Neural cell (in vitro differentiated cells): ENCODE measurements around the genes MAN2B2 and MRFAP1L1.

GRCh38 chr4:6562869-6563337, 12.1 kb upstream of the MAN2B2 start:
- RAMPAGE, long total RNA, result no peak

- RAMPAGE, long total RNA, result no peak
These were observed at the start of gene MAN2B2 for GRCh38 chr4:6574328-6575816. Gene MAN2B2 (plus strand): TSS chr4:6575189.

DNA sequence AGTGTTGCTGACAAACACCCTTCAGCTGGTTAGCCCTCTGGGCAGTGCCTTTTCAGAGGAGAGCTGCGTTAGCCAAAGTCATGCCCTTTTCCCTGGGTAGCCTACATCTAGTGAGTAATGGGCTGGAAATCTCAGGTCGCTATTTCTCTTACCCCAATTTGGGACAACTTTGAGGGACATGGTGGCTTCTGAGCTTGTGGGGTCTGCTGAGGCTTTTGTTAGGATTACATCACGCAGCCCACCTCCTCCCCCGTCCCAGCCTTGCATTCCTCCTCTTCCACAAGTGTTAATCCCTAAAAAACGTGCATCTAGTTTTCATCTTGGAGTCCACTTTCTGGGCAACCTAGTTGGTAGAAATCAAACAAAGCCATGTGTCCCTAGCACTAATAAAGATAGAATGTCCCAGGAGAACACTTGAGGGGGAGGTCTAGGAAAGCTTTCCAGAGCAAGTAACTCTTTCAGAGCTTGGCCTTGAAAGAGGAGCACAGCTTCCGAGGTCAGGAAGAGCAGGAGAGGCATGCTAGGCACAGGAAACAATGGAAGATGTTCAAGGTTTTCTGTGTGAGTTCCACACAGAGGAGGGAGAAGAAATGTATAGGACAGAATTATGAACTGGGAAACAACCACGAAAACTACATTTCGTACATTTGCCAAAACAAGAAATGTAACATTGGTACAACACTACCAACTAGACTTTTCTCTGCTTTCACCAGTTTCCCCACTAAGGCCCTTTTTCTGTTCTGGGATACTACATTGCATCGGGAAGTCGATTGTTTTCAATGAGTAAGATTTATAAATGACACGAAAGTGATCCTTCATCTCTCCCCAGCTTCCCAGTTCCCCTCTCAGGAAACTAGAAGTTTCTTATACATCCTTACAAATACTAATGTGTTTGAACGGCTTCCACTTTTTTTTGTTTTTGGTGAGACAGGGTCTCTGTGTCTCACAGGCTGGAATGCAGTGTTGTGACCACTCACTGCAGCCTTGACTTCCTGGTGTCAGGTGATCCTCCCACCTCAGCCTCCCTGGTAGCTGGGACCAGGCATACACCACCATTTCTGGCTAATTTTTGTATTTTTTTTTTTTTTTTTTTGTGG, 3.0 kb downstream of the MRFAP1 start:
- RAMPAGE, long total RNA, result no peak

DNA sequence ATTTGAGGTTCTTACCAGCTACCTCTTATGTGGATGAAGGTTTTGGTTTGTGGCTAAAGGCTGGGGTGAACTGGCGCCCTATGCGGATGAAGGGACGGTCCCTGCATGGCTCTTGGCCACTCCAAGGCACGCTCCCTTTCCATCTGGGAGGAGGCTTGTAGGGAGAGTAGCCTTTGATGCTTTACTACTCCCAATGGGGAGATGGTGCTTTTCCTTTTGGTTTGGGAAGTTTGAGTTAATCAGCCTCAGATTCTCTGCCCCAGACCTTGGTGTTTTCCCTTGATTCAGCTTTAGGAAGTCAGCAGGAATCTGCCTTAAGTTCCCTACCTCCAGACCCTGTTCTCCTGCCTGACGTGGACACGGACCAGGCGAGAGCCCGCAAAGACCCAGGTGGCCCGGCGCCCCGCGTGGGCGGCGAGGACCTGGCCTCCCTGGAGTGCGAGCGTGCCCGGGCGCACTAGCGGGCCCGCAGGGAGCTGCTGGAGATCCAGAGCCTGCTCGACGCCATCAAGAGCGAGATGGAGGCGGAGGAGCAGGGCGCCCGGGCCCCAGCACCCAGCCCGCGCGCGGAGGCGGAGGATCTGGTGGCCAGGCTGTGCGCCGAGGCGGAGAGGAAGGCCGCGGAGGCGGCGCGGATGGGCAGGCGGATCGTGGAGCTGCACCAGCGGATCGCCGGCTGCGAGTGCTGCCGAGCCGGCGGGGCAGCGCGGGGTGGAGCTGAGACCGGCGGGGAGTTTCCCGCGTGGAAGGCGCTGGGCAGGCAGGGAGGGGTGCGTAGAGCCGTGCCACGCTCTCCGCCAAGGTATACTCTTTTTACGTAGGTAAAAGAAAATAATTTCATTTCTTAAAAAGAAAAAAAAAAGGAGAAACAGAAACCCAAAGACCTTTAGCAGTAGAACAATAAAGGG, 15.3 kb upstream of the ENSG00000170846 start:
- RAMPAGE, long total RNA, result no peak

DNA sequence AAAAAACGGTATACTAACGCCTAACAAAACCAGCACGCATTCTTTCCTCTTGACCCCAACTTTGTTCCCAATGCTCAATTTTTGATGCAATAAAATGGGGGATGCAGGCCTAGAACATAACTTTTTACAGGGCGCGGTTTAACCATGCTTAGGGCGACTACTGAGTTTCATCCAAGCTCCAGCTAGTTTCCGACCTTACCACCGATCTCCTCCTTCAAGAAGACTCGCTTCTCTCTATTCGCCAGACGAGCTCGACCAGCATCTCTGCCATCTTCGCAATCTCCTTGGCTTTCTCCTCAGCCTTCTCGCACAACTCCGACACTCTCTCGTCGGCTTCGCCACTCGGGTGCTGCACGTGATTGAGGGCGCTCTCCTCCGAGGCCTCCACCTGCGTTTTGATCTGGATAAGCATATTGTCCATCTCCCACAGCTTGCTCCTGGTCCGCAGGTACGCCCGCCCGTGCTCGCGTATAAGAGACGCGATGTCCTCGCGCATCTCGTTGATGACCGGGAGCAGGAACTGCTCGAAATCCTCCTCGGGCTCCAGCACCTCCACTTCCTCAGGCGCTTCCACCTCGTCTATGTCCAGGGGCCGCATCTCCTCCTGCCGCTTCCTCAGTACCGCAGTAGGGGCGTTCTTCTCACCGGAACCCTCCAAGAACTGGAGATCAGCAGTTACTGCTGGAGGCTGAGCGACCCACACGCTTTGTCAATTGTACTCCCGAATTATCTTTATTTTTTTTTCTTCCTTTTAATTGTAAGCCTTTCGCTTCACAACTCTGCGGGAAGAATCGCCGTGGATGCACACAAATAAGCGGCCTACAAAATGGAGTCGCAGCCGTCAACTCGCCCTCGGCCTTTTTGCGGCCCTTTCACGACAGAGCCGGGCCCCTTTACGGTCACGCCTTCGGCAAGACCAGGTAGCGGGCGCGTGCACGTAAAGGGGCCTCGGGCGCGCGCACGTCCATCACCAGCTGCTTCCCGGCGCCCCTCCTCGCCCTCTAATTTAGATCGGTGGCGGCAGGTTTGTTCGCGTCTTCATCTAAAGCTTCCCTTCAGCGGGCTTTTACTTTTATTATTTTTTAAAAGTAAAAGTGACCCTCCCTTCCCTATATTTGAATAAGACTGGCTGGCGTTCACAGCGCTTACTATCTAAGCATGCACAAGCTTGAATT, at the start of gene MRFAP1L1:
Gene MRFAP1L1, minus strand, starts transcription at position 834 of the 1,175 bp plus-strand sequence.
- RAMPAGE, long total RNA, result start-site peak on the minus strand centred at position 839 of the sequence, 108 bp wide, 2,791 and 755 reads in 2 replicates; start-site peak on the plus strand centred at position 976 of the sequence, 68 bp wide, 11 and 27 reads in 2 replicates

DNA sequence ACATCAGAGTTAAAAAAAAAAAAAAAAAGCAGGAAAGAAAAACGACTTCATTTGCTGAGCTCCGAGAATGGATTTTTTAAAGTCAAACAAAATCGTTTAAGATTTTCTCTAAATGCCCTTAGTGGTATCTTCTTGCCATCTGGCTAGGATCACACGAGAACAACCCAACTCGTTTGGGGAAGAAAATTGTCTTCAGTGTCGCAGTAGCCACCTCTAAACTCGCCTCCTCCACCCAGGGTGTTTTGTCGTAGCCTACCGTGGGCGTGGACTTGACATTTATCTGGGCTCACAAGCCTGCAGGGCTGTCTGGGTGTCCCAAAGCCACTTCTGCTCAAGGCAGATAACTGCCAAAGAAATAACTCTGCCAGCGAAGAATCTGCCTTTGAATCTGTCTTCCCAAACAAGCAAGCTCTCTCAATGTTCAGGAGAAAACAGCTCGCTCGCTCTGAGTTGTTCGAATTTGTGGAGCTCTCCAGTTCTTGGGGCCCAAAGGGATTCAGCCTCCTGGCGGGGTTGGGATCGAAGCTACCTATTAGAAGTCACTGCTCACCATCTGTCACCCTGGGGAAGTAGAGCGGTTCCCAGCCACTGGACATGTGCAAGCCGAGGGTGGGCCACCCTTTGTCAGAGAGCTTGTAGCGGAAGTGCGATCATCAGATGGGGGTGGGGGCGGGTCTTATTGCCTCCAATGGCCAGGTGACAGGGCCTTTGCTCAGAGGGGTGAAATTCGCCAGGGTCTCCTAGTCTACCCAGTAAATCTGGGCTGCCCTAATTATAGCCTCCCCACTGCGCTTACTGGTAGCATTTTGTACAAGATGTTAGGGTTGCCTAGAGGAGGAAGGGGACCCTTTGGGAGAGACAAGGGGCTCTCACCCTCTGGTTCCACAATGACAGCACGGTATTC, 14.8 kb downstream of the BLOC1S4 start:
- RAMPAGE, long total RNA, result no peak

DNA sequence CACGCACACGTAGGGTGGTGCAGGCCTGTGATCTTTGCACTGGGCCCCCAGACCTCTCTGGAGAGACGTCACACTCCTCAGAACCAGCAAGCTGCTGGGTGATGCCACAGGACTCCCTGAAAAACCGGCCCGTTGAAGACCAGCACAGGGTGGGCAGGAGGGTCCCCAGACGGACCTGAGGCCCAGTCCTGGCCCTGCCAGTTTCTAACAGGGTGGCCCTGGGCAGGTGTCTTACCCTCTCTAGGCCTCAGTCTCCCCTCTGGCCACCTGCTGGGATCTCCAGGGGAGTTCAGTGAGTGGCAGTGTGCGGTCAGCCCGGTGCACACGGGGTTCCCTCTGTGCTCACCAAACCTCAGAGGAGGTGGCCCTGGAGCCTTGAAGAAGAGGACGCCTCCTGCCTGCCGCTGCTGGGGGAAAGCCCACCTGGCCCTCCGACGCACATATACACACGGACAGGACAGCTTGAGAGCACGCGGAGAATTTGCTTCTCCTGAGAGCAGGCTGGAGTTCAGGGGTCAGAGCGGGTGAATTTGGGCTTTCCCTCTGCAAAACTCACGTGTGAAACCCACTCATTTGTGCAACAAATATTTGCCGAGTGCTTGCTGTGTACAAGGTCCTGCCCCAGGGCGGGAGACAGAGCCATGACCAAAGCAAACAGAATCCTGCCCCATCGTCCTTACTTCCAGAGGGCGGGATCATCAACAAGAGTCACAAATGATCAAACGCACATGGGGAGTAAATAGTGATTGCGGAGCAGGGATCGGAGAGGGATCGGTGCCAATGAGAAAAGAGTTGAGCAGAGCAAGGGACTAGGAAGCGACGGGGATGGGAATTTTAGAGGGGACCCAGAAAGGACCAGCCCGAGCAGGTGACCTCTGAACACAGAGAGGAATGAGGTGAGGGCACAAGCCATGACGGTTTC, 17.4 kb downstream of the BLOC1S4 start:
- RAMPAGE, long total RNA, result no peak

DNA sequence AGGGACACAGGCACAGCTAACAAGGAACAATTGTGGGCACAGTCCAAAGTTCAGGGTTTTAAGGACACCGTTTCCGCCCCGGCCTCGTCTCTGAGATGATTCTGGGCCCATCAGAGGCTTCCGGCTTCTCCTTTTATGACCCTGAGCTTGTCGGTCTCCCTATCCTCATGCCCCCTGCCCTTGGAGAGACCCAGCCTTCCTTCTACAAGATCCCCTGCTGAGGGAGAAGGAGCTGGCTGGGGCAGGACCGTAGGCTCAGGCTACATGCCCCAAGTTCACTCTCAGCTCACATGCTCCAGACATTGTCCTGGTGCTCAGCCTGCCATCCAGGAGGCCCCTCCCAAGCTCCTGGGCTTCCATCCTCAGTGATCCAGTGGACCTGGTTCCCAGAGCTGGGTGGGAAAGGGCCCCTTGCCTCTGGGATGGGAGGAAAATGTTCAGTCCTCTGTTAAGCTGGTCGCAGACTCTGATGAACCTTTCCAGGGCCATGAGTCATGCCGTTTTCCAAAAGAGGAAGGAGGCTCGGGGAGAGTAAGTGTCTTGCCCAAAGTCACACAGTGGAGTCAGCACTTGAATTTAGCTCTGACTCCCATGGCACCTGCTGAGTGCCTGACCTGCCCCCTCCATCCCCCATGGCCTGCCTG, 14.2 kb upstream of the KIAA0232 start:
- RAMPAGE, long total RNA, result no peak

GRCh38 chr4:6839827-6840803, 57.6 kb downstream of the KIAA0232 start:
- RAMPAGE, long total RNA, result no peak

DNA sequence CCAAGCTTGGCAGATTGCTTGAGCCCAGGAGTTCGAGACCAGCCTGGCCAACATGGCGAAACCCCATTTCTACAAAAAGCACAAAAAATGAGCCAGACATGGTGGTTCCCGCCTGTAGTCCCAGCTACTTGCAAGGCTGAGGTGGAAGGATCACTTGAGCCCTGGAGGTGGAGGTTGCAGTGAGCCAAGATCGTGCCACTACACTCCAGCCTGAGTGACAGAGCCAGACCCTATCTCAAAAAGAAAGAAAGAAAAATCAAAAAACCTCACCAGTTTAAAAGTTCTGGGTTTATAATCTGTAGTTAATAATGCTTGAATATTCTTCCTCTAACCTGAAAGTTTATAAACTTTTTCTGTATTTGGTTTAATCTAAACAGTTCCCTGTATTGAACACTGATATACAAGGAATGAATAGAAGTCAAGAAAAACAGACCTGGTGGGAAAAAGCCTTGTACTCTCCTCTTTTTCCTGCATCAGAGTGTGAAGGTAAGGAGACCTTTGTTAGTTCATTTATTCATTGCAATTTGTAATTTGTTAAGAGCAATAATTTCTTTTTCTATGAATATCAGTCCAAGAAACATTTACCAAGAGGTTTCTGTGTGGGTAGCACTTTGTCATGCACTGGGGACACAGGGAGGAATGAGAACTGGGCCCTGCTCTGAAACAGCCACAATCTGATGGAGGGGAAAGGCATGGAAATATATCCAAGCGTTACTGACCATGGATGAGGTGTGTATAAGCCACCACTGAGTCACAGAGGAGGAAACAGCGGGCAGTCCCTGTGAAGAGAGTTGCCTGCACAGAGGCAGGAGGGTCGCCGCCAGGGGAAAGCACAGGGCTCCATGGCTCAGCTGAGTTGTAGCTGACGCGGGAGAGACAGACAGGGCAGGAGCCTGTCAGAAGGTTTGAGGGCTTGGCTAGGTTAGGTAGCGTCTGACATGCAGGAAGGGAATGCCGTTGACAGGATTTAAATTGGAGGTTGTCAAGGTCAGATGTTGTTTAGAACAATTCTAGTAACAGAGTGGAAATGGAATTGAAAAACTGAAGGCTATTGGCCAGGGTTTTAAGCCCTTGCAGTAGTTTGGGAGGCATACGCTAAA, 38.1 kb upstream of the TBC1D14 start:
- RAMPAGE, long total RNA, result no peak

DNA sequence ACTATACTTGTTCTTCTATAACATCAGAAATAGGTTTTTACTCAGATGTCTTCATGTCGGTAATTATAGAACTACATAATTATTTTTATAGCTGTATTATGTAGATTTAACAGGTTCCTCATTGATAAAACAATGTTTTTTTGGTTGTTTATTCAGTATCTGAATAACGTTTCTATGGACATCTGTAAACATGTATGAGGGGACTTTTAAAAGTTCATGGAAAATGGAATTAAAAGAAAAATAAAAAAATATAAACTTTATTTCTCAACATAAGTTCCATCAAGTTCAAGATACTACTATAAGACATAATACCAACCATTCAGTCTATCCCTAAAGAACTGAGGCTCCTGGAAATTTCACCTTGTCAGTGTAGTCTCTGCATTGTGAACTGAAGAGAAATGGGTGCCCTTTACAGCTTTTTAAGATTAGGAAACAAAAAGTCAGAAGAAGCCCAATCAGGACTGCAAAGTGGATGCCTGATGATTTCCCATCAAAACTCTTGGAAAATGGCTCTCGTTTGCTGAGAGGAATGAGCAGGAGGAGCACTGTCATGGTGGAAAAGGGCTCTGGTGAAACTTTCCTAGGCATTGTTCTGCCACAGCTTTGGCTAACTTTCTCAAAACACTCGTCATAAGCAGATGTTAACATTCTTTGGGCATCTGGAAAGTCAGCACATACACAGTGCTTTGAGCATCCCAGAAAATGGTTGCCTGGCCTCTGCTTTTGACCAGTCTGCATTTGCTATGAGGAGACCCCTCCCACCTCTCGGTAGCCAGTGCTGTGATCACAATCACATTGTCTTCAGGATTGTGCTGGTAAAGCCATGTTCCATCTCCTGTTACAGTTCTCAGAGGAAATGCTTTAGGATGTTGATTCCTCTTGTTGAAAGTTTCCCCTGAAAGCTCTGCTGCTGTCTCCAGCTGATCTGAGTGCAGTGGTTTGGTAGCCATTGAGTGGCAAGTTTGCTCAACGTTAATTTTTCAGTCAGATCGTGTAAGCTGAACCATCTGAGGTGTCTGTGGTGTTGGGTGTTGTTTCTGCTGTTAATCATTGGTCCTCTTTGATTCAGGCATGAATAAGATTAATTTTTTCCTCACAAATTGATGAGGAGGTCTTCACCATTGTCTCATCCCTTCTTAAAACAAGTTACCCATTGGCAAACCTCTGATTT, 25.3 kb upstream of the TBC1D14 start:
- RAMPAGE, long total RNA, result no peak

DNA sequence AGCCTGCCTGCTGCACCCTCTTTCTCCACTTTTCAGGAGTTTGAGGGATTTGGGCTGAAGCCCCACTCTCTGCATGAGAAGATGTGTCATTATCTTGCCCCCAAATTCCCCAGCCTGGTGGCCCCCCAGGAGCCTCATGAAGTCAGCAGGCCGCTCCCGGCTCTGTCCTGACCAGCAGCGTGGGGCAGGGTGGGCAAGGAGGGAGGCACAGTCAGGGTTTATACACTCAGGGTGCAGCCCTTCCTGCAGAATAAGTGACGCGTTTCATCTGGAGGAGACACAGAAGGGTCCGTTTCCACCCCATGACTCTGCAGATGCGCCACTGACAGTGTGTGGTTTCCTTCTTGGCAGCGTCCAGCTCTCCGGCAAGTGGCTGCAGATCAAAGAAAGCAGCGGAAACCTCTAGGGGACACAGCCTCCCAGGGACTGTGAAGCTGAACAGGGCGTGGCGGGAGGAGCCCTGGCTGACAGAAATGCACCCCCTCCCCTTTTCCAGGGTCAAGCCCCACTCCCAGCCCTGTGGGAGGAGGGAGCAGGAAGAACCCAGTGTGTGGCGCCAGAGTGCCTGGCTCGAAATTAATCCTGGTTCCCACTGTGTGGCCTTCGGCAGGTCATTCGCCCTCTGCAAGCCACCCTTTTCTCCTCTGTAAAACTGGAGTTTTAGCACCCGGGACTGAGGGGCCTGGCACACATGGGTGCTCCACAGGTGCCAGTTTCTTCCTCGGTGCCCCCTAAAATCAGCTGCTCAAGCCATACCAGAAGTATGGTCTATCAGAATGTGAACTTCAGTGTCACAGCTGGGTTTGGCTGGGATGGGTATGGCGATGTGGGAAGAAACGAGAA, 17.3 kb upstream of the TBC1D14 start:
- RAMPAGE, long total RNA, result no peak

- RAMPAGE, long total RNA, result no peak
These were observed 24.0 kb downstream of the TBC1D14 start for GRCh38 chr4:6933504-6934091.

- RAMPAGE, long total RNA, result no peak
These were observed 99.4 kb downstream of the PSAPL1 start for GRCh38 chr4:7335371-7335690.

GRCh38 chr4:7539518-7540170, 104.9 kb upstream of the PSAPL1 start:
- RAMPAGE, long total RNA, result no peak

DNA sequence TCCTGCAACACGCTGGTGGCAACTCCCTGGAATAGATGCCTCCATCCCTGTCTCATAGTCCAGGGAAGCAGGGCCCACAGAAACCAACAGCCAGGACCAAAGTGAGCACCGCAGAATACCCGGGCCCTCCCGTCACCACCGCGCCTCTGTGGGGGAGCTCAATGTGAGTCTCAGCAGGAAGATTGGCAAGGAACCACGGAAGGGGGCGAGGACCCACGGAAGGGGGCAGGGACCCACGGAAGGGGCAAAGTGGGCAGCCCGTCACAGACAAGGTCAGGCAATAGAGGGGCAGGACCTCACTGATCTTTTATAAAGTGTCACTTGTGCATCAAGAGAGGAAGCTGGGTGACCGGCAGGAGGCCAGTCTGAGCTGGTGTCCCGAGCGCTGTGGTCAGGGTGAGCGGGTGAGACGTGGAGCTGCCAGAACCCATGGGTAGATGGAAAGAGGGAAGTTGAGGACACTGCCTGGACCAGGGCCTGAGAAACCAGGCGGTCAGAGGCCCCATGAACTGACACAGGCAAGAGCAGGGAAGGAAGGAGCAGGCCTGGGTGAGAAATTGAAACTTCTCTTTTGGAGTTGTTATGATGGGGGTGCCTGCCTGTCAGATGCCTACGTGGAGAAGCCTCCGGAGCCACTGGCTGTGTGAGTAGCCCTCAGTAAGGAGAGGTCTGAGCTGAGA, 192.8 kb downstream of the AFAP1 start:
- RAMPAGE, long total RNA, result no peak

GRCh38 chr4:7805191-7805957, 134.3 kb downstream of the AFAP1 start:
- RAMPAGE, long total RNA, result no peak

- RAMPAGE, long total RNA, result no peak
These were observed 133.6 kb downstream of the AFAP1 start for GRCh38 chr4:7805958-7806621.

GRCh38 chr4:7838267-7838807, 101.3 kb downstream of the AFAP1 start:
- RAMPAGE, long total RNA, result no peak

- RAMPAGE, long total RNA, result no peak
These were observed 21.1 kb upstream of the AFAP1 start for GRCh38 chr4:7960551-7961456.